Peritoneum (tissue), 1 donor: ENCODE data around the genes MECP2, TKTL1 and VBP1.

DNA sequence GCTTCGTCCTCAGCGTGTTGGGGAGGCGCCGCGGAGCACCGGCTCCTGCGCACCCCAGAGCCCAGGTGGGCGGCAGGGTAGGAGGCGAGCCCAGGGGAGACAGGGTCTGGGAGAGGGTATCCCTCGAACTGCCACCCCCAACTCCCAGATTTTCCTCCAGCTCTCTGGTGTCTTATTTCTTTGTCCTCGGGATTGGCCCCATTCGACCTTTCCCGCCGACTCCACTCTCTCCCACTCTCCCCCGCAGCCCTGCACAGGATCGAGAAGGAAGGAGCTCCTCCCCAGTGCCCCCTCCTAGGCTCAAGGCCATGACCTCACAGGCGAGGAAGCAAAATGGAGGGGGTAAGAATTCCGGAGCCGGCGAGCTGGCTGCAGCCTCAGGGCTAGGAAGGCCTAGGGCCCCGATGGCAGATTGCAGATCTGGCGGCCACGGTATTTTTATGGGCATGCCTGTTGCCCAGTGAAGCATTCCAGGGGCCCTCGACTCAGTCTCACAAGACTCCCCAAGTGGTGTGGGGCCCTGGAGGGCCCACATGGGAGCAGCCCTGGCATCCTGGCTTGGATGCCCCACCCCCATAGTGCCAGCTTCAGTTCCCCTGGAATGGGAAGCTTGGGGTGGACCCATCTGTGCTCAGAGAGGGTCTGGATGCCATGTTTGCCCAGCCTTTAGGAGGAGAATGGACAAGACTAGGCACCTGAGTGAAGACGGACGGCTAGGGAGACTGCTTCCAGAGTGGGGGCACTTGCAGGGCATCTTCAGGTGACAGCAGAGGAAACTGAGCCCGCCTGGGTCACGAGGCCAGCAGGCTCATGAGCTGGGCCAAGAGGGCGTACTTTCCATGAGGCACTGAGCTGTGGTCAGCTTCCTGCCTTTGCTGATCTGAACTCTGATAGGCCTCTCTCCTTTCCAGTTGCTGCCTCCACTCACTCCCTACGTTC, 1.0 kb upstream of the L1CAM start:
- PRO-cap = no peak

DNA sequence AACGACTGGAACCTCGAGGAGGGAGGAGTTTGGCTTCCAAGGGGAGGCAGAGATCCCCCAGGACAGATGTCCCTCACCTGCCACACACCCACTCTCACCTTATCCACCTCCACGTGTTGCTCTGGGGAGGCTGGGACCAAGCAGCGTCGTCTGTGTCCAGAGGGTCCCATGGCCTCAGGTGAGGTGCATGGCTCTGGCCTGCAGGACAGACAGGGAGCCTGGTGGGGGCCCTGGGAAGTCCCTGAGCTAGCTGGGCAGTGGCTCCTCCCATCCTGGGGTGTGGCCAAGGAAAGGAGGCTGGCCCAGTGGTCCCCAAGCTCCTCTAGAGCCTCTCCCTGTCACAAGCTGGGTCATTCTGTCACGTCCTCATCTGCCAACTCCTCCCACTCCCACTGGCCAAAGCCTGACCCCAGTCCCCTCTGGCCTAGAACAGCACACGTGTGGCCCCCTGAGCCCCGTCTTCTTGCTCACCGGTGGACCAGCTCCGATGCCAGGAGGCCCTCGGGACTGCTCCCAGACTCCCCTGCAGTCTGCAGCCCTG, 4.6 kb downstream of the AVPR2 start:
- PRO-cap = no peak

DNA sequence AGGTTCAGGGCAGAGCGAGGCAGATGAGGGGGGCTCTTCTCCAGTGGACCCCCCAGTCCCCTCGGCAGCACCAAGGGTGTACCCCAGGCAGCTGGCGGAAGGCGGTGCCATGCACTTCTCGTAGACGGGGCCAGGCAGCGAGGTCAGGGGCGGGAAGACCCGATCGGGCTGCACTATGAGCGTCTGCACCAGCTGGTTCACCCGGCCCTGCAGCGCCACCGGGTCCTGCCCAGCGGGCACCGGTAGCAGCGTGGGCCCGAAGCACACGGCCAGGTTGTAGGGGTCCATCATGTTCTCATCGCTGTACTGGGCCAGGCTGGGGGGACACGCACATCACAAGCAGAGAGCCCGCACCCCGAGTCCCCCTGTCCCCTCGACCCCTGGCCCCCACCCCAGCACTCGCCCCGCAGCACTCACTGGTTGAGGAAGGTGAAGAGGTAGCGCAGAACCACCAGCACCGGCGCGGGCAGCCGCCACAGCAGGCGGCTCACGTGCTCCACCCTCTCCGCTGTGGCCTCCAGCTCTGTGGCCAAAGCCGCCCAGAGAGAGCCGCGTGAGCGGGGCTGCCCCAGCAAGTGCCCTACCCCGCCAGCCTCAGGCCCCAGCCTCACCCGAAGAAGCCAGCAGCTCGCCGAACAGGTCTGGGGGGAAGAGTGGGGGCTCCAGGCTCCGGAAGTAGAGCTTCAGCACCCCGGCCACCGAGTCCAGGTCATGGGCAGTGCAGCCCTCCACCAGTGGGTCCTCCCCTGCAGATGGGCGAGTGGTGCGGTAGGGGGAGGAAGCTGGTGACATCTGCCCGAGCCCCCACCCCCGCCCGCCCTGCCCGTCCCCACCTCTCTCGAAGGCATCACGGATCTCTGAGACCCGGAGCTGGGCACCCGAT, 5.9 kb downstream of the AVPR2 start:
- PRO-cap = no peak

GRCh38 chrX:153984140-153985001, 11.8 kb downstream of the TMEM187 start:
- PRO-cap = no peak

GRCh38 chrX:153985002-153986059, 12.8 kb downstream of the TMEM187 start:
- PRO-cap = no peak

GRCh38 chrX:154052554-154052997, 32.9 kb upstream of the IRAK1 start:
- PRO-cap = no peak

- PRO-cap = no peak
These were observed 6.7 kb downstream of the MECP2 start for GRCh38 chrX:154090664-154091375.

DNA sequence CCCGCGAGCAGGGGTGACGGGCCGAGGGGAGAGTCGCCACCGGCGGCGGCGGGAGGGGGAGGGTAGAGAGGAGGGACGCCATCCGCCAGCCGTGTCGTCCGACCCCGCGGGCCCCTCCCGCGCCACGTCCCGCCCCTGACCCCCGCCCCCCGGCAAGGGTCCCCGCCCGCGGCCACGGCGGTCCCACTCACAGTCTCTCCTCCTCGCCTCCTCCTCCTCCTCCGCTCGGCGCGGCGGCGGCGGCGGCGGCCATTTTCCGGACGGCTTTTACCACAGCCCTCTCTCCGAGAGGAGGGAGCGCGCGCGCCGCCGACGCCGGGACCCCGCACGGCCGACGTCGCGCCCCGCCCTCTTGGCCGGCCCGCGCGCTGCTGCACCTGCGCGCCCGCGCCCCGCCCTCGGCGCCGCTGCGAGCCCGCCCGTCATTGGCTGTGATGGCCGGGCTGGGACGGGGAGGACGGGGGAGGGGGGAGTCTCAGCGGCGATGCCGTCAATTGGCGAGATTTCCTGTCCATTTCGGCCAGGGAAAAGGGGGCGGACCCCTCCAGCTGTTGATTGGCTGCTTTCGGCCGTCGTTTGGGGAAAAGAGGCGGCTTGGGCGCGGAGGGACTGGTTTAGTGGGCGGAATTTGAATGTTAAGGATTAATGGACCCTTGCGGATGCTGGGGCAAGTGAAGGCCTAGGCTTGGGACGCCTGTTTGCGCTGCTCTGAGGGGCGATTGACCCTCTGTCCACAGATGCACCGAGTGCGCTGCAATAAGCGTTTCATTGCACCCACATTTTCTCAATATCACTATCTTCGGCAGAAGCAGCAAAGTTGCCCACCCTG, at the start of gene MECP2:
TSS of gene MECP2 (minus strand) at position 305 of the 829 bp plus-strand sequence.
- PRO-cap = no peak

- PRO-cap = no peak
These were observed at the start of gene TKTL1 for GRCh38 chrX:154295545-154296012. Gene TKTL1 (plus strand): TSS chrX:154295795.

DNA sequence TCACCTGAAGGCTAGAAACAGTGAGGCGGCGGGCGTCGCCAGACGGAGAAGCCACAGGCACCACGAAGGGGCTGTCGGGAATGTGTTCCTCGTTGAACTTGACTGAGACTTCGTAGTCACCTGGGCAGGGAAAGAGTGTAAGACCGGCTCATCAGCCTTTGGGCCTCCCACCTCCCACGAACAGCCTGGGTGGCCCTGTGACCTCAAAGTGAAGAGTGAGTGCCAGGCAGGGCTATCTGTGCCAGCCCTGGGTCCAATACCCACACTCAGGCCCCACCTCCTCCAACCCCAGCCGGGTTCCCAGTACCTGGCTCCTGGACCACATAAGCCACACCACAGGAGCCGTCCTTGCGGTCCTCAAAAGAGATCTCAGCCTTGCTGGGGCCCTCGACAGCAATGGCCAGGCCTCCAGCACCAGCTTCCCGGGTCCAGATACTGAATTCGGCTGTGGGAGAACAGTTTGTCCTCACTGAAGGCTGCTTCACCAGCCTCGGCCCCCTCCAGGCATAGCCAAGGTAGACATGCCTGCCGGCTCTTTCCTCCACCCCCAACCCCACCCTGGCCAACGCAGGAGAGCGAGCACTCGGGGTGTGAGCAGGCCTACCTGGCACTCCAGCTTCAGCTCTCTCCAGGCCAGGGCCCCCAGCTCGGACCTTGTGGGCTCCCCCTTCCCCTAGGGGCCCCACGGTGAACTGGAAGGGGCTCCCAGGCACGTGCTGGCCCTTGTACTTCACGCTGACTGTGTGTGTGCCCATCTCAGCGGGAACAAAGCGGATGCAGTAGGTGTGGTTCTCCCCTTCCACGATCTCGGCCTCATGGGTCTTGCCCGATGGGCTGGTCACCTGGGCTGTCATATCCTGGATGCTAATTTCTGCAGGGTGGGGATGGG, 22.6 kb downstream of the FLNA start:
- PRO-cap = no peak

- PRO-cap = no peak
These were observed 16.2 kb downstream of the FLNA start for GRCh38 chrX:154358050-154358825.

GRCh38 chrX:154419269-154420572, 8.4 kb downstream of the TAFAZZIN start:
- PRO-cap = no peak

DNA sequence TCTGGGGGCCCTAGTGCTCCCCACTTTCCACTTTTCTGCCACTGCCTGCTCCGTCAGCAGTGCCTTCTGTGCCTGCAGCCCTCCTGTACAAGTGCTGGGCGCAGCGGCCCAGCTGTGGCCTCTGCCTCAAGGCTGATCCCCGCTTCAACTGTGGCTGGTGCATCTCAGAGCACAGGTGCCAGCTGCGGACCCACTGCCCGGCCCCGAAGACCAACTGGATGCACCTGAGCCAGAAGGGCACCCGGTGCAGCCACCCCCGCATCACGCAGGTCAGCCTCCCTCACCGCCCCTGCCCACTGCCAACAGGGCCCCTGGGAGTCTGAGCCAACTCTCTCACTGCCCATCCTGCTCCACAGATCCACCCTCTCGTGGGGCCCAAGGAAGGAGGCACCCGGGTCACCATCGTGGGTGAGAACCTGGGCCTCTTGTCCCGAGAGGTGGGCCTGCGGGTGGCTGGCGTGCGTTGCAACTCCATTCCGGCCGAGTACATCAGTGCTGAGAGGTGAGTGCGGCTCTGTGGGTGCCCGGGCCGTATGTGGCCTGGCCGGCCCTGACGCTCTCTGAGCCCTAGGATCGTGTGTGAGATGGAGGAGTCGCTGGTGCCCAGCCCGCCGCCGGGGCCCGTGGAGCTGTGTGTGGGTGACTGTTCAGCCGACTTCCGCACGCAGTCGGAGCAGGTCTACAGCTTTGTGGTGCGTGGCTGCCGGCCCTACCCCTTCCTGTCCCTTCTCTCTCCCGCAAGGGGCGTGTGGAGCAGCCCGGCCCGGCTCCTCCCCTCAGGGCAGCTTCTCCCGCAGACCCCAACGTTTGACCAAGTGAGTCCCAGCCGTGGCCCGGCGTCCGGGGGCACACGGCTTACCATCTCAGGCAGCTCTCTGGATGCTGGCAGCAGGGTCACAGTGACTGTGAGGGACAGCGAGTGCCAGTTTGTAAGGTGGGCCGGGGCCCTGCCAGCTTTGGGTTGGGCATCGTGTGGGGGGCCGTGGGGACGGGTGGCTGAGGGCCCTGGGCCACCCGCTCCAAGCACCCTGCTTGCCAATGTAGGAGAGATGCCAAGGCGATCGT, 7.8 kb downstream of the PLXNA3 start:
- PRO-cap = no peak

GRCh38 chrX:154467440-154468233, 9.6 kb downstream of the PLXNA3 start:
- PRO-cap = no peak

DNA sequence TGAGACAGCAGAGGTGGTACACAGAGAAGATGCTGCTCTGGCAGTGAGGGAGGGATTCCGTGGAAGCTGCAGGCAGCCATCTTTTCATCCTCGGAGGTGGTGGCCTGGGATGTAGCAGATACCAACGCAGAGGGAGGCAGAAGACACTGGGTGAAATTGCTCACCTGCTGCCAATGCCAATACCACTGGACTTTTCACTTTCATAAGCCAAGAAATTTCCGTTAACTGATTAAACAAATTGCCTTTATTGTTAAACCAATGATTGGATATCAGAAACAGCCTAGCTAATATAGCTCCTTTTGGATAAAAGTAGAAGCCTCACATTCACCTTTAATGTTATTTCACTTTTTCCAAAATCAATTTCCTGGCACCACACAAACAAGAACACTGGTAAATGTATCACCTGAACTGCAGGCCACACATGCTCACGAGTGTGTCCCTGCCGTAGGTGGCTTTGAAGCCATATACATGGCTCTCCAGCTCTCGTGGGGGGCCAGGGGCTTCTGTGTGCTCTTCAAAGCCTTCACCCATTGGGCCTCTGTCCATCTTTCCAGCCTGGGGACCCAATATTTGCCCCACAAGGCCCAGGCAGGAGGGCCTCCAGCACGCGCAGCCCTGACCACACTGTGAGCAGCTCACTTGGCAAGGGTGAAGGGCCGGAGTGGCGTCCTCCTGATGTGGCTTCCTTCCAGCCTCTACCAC, 2.5 kb downstream of the UBL4A start:
- PRO-cap = no peak

GRCh38 chrX:154531252-154531875, 15.3 kb downstream of the G6PD start:
- PRO-cap = no peak

DNA sequence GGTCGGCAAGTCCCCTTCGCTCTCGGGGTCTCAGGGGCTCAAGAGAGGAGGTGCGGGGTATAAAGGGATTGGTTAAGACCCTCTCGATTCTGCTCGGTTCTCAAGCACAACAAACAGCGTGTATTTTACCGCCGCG, 183 bp downstream of the G6PD start:
- PRO-cap = no peak

GRCh38 chrX:154751703-154752309, 929 bp upstream of the GAB3 start:
- PRO-cap = no peak

DNA sequence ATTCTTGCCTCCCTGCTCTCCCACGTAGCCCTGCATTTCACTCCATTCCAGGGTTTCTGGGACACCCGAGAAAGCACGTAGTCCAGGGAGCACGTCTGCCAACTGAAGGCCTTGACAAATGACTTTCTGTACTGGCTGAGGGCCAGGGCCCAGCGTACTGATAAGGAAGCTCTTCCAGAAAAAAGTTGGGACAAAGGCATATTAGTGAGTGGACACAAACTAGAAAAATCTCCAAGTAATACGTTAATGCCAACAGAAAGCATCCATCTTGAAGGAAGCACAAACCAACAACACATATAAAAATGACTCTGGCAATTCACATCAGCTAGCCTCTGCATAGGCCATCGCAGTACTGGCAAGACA, 15.6 kb downstream of the F8 start:
- PRO-cap = no peak

- PRO-cap = unidirectional peak, minus-strand start at chrX:155216281
These were observed at the start of gene VBP1 for GRCh38 chrX:155215850-155216625. Gene VBP1 (plus strand): TSS chrX:155216460.